Islet of Langerhans (tissue), 1 donor: Measurements from ENCODE around the genes NPEPL1 and TUBB1.

DNA sequence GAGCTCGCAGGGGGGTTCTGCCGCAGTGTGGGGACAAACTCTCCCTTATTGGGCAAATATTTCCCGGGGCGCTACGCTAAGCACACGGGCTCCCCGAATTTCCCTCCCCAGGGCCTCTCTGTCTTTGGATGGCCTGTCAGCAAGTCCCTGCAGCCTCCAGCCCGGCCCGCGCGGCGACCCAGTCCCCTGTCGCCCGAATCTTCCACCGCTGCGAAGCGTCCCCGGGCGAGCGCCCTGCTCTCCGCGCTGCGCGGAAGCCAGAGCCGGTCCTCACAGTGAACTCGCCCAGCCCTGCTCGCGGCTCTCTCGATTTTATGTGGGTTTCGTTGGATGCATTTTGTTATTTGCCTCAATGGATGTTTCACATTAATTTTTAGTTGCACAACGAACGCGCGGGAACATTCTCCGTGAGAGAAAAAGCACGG is 1.6 kb upstream of the STX16 start:
- RRBS: 10% methylated on average over 23 of the region's 36 CpGs

DNA sequence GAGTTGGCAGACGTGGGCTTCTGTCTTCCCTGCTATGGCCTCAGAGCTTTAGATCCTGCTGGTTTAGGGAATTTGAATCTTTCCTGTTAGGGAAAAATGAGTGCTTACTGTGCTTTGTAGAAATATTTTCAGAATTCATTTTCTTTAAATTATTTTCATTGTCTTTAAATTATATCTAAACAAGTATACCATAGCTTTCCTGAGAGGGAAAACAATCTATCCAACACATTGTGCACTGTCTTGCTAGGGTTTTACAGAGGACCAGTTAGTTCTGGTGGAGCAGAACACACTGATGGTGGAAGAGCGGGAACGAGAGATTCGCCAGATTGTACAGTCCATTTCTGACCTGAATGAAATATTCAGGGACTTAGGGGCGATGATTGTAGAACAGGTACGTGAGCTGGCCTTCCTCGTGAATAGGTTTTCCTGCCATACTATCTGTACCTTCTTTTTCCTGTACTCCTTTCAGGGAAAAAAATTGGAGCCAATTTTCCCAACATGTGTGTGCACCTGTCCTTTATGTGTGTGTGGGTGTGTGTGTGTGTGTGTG is 19.9 kb downstream of the STX16 start:
- RRBS: no CpG with 5 or more reads among the region's 7 CpGs

GRCh38 chr20:58692418-58693011 is at the start of gene NPEPL1:
NPEPL1 (plus strand) TSS chr20:58692800.
- RRBS: 30% methylated on average over 34 of the region's 74 CpGs

GRCh38 chr20:58717072-58717625 is 24.5 kb downstream of the NPEPL1 start:
- RRBS: 31% methylated on average over 4 of the region's 14 CpGs

DNA sequence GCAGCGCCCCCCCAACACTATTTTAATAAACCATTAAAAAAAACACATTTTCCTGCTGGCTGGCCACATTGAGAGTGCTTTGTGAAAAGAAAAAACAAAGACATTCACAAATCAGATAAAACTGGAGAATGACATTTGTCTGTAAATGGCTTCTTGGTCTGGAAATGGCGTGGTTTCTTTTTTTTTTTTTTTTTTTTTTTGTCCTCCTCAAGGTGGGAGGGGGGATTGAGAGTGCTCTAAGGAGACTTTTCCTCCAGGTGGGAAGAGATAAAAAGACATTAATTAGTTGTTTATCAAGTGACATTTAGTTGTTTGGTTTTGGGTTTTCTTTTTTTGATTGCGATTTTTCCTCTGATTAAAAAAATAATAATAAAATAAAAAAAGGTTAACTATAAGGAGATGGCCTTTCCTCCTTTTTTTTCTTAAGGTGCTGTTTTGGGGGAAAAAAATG is 1.7 kb downstream of the GNAS start:
- RRBS: no CpG with 5 or more reads among the region's 3 CpGs

- RRBS: no CpG with 5 or more reads among the region's 5 CpGs
These were observed 3.5 kb downstream of the GNAS start for GRCh38 chr20:58894556-58895294.

GRCh38 chr20:58899706-58900812 is 8.8 kb downstream of the GNAS start:
- RRBS: no CpG with 5 or more reads among the region's 20 CpGs

- RRBS: no CpG with 5 or more reads among the region's 7 CpGs
These were observed 14.0 kb downstream of the GNAS start for GRCh38 chr20:58905207-58905630.

- RRBS: no CpG with 5 or more reads among the region's 18 CpGs
These were observed 18.8 kb downstream of the GNAS start for GRCh38 chr20:58909899-58910469.

DNA sequence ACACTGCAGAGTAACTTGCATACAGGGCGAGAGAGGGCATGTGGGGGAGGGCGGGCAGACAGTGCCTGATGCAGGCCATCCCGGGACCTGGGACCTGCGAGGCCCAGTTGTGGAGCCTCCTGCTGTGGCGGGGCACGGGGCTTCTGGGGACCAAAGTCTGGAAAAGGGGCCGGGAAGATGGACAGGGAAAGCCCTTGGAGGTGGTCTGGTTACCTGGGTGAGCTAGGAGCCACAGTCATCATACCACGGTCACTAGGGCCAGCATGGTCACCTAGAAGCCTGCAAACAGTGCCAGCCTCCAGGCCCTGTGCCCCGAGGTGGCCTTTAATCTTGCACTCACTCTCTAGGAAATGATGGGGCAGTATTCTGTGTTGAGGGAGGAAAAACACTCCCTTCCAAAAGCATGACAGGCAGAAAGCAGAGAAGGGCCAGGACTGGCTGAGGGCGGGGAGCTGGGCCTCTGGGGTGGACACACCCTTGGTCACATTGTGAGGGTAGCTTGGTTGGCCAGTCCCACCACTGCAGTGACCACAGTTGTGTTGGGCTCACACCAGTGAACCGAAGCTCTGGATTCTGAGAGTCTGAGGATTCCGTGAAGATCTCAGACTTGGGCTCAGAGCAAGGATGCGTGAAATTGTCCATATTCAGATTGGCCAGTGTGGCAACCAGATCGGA is at the start of gene TUBB1:
Gene TUBB1 (plus strand): TSS at position 531 of the 675 bp plus-strand sequence.
- RRBS: 94% methylated on average over 3 of the region's 14 CpGs

GRCh38 chr20:59019633-59019875 is 325 bp downstream of the TUBB1 start:
- RRBS: no CpG with 5 or more reads among the region's 1 CpG

- RRBS: no CpG with 5 or more reads among the region's 1 CpG
These were observed 14.6 kb upstream of the ZNF831 start for GRCh38 chr20:59149073-59149320.

DNA sequence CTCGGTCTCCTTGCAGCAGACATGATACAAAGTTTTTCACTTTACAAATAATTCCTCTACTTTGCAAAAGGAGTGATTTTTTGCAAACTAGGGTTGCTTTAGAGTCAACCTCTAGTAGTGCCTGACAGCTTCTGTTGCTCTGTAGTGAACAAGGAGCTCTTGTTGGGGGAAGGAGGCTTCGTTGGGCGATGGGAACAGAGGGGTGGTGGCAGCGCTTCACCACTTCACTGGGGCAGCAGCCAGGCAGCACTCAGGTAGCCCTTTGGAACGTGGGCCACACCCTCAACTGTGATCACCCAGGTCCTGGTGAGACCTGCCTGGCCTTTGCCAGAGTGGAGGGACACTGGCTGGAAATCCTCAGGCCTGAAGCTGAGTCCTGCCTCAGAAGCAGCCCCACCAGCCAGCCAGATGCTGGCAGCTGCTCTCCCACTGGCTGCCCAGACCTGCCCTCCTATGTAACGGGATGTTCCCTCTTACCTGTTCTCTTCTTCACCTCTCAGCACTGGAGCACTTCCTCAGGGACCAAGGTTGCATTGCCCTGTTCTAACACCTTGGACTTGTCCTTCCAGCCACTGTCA is 10.4 kb upstream of the EDN3 start:
- RRBS: no CpG with 5 or more reads among the region's 6 CpGs

GRCh38 chr20:59316833-59317393 is 16.5 kb downstream of the EDN3 start:
- RRBS: no CpG with 5 or more reads among the region's 11 CpGs

- RRBS: 78% methylated on average over 1 of the region's 16 CpGs
These were observed 20.9 kb upstream of the PHACTR3 start for GRCh38 chr20:59583365-59583818.

- RRBS: no CpG with 5 or more reads among the region's 4 CpGs
These were observed 156.2 kb downstream of the SYCP2 start for GRCh38 chr20:59777177-59777689.

- RRBS: no CpG with 5 or more reads among the region's 4 CpGs
These were observed 107.3 kb downstream of the SYCP2 start for GRCh38 chr20:59826202-59826501.

GRCh38 chr20:60033927-60035121 is 76.1 kb downstream of the CDH26 start:
- RRBS: no CpG with 5 or more reads among the region's 10 CpGs

DNA sequence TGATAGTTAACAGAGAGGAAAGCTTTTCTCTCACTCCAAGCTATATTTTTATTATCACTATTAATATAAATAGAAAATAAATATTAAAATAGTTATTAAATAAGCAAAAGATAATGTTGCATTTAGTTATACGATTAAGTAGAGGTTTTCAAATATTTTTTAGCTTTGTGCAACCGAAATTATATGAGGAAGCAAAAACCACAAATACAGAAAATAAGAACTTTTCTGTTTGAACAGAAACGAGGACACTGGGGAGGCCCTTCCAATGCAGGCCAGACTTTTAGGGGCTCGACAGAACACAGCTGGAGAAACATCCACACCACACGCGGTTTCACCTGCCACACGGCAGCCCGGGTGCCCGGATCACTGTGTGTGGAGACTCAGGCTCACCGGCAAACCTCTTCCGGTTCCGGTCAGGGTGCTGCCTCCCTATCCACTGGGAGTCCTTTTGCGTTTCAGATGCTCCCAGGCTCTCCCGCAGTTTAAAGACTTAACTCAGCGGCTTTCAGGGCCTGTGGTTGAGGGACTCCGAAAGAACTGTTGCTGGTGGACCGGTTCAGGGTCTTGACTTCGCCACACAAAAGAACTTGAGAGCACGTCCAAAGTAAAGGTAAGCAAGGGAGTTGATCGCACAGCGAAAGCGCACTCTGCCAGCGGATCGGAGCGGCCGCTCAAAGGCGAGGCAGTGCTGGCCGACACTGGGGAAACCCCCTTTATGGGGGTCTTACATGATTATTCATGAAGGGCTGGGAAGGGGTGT is 180.0 kb downstream of the CDH26 start:
- RRBS: no CpG with 5 or more reads among the region's 28 CpGs

DNA sequence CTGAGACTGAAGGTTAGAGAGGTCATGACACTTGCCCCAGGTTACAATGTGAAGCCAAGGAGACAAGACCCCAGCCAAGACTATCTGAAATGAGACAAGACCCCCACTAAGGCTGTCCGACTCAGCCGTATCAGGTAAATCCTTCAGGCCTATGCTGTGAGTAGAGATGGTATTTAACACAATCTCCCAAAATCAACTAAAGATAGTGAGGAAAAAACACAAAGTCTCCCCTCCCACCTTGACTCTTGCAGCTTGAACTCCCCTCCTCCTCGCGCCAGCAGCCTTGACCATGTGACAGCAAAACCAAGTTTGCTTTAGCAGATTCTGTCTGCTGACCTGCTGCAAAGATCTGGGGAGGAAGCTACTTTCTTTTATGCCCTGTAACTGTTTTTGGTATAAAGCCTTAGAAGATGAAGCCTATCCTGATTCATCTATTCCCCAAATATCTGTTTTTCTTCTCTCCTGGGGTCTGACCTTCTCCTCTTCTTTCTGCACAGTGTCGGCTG is 509.5 kb downstream of the CDH26 start:
- RRBS: no CpG with 5 or more reads among the region's 5 CpGs